Metastatic Liver Carcinoma in the Adrenal Gland (tissue), 2 donors: ENCODE measurements around a stretch of chr18.

GRCh38 chr18:58650033-58650469 is 21.2 kb upstream of the ALPK2 start:
- PRO-cap, 2 experiments = no peak in any of the 2 experiments

DNA sequence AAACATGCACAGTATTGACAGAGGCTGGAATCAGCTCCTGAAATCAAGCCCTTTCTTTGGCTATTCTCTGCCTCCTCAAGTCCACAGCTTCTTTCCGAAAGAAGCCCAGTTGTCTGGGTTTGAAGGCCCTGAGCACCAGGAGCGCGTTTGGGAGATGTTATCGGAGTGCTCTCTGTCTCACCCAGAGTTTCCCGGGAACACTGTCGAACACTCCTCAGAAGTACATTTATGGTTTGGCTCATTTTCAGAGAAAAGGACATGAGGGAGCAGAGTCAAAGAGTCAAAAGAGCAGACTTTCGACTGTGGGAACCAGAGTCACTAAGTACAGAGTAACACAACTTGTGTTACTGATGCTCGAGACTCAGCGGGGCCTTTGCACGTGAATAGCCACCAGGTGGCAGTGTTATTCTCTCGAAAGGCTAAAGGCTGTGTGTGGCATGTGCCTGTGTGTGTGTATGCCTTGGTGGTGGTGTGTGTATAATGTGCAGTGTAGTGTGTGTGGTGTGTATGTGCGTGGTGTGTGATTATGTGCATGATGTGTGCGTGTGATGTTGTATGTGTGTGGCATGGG is 83.2 kb upstream of the ZNF532 start:
- PRO-cap, 2 experiments = no peak in any of the 2 experiments

- PRO-cap, 2 experiments = no peak in any of the 2 experiments
Observed at GRCh38 chr18:58966225-58966704, 101.6 kb downstream of the ZNF532 start.

GRCh38 chr18:59881652-59882846 is 17.7 kb upstream of the PMAIP1 start:
- PRO-cap, 2 experiments = no peak in any of the 2 experiments

DNA sequence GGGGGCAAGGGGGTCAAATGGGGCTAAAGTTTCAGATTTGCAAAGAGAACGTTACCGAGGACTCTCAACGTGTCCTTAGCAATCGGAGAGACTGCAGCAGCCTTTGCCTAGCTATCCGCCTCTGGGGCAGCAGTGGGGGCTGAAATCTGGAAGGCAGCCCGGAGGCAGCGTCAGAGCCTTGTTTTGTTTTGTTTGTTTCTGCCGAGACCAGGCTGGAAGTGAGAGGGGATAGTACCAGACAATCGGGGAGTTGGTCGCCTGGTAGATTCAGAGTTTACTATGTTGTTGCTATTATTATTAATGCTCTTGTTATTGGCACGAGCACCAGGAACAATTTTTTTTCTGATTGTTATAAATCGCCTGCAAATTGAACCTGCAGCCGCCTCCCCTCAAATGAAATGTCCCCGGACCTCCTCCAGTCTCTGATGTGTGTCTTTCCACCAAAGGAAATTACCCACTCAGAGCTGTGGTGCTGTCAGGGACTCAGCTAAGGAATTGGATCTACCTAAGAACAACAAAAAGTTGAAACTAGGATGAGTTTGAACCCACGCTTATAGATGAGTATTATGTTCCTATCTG is 1.4 kb downstream of the CDH20 start:
- PRO-cap, 2 experiments = no peak in any of the 2 experiments

DNA sequence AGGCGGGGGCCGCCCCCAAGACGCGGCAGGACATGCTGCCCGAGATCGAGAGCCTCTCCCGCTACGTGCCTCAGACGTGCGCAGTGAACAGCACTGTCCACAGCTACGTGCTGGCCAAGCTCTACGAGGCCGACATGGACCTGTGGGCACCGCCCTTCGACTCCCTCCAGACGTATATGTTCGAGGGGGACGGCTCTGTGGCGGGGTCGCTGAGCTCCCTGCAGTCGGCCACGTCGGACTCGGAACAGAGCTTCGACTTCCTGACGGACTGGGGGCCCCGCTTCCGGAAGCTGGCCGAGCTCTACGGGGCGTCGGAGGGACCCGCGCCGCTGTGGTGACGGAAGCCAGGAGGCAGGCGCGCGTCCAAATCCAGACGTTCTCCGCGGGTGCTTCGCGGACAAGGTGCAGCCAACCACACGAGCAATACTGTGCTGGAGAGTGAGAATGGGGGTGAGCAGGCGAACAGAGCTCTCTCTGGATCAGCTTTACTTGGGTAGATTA is 221.2 kb downstream of the CDH20 start:
- PRO-cap, 2 experiments = no peak in any of the 2 experiments

DNA sequence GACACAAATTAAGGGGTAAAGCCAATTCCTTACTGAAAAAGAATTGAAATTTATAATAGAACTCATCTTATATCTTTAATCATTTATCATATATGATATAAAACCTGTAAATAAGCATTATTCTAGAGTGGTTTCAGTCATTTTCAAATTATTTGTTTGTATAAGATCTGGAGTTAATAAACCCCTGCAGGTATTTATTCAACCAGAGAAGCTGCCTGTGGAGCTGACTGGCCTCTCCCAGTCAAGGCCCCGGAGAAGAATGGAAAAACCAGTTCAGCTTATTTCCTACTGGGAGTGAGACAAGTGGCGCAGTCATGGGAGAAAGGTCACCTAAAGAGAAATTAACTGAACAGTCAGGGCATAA is 241.0 kb downstream of the RNF152 start:
- PRO-cap, 2 experiments = no peak in any of the 2 experiments

GRCh38 chr18:61655767-61656039 is 237.1 kb downstream of the RNF152 start:
- PRO-cap, 2 experiments = no peak in any of the 2 experiments

DNA sequence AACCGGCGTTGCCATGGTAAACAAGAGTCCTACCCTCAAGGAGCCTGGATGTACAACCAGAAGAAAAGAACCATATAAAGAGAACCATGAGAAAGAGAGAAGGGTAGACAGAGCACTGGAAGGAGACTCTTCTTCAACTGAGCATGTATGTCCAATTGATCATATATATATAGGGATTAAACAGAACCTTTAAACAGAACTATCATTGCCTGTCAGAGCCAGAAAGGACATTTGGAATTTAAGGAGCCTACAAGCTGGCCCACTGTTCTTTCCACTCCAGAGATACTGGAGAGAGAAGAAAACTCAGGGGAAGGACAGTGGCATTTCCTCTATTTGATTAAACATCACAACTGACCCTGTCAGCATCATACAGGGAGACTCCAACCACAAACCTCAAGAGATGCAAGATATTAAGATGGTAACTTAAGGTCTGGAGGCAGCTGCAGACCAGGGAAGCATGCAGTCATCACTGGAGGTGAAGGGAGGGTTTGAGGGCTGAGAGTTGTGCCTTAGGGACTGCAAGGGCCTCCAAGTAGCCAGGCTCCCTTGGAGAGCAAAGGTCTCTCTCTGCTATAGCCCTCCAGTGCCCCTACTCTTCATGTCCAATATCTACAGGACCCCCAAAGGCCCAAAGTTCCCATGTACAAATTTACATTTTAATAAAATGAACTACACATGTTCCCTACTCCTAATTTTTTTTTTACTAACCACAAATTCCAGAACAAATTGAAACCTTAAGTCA is 67.5 kb downstream of the RNF152 start:
- PRO-cap, 2 experiments = no peak in any of the 2 experiments

GRCh38 chr18:62017856-62018585 is 125.2 kb upstream of the RNF152 start:
- PRO-cap, 2 experiments = no peak in any of the 2 experiments

- PRO-cap, 2 experiments = no peak in any of the 2 experiments
Observed at GRCh38 chr18:62045393-62046059, 141.3 kb downstream of the PIGN start.

- PRO-cap, 2 experiments = no peak in any of the 2 experiments
Observed at GRCh38 chr18:62368662-62369386, 43.7 kb downstream of the TNFRSF11A start.

DNA sequence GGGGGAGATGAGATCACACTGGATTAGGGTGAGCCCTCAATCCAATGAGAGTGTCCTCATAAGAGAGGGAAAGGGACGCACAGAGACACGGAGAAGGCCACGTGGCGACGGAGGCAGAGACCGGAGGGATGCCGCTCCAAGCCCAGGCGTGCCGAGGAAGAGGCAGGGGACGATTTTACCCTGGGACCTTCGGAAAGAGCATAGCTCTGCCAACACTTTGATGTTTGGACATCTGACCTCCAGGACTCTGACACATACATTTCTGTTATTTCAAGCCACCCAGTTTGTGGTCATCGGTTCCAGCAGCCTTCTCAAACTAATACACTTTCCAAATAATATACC is 84.4 kb upstream of the ZCCHC2 start:
- PRO-cap, 2 experiments = peak in 1 of 2 experiments; most common minus-strand start position 153 of the sequence (in 1)

DNA sequence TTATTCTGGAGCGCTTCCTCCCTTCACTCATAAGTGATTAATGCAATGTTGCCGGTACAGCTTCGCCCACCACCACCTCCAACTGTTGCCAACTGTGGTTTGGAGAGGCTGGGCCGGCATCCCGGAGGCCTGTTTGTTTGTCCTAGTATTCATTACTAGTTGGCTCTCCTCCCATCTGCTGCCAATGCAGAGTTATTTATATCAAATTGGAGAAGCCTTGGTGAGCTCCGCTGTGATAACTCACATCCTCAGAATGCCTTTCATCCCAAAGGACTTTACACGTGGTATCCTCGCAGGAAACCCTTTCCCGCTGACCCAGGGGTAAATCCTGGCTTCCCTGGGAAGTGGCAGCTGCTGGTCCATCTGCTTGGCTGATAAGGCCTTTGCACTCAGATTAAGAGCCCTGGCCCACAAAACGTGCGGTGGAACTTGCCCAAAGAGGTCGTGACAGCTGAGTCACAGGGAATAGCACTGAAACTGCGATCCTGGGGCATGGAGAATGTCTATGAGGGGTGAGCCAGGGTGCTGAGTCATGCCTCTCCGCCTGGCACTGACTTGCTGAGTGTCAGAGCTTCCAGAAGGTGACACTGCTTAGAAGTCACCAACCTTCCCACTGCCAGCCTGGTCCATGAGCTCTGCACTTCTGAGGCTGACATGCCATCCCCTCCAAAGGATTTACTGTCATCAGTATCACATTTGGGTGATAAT is 71.9 kb upstream of the ZCCHC2 start:
- PRO-cap, 2 experiments = no peak in any of the 2 experiments

- PRO-cap, 2 experiments = peak in 2 of 2 experiments; most common plus-strand start chr18:62526579 (in 2); most common minus-strand start chr18:62526169 (in 2)
Observed at GRCh38 chr18:62526008-62527150, 3.6 kb downstream of the ZCCHC2 start.

DNA sequence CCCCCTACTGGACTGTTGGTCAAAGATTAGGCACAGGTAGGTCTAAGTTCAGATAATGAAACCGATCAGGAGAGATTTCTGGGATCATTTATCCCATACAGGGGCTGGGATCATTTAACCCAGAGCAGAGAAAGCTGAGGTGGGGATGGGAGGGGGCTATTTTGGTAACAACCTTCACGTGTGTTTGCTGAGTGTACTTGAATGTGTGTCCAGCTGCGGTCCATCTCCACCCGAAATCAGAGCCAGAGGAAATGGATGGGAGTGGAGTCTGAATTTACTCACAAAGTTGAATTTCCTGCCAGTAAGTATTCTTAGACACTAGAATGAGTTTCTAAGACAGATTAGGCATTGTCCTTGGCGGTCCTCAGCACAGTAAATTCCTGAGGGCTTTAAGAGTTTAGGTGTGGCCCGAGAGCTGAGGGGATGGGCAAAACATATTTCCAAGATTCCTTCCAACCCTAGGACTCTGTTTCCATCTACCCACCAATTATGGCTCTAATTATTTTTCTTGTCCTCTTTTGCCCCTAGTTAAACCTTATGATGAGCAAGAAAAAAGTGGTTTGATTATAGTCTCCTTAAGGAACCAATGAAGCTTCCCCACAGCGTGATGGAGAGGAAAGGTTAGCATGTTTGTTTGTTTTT is 90.4 kb upstream of the PHLPP1 start:
- PRO-cap, 2 experiments = no peak in any of the 2 experiments

GRCh38 chr18:62736905-62738169 is 22.0 kb downstream of the PHLPP1 start:
- PRO-cap, 2 experiments = no peak in any of the 2 experiments

DNA sequence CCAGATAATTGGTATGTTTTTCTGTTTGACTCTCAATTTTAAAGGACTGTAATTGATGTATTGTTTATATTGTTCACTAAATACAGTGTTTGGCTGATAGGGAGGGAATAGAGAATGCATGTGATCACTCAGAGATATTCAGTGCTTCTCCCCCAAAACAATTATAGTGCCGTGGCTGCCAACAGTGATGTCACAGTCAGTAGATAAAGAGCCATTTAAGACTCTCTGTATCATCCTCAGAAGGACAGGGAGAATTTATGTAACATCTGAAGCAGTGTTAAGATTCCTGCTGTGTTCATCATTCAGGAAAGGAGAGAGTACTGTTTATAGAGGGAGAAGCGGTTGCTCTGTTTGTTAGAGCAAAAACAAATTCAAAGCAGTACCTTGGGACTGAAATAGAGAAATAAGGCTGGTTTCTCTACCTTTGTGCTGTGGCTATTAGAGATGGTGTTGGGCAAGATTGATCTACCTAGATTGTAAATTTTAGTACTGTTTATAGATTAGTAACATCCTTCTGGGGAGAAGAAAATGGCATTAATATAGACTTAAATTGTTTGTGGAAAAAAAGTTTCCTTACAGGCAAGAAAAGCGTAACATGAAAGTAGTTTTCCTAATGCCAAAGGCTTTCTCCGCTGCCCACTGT is 69.8 kb downstream of the PHLPP1 start:
- PRO-cap, 2 experiments = no peak in any of the 2 experiments

DNA sequence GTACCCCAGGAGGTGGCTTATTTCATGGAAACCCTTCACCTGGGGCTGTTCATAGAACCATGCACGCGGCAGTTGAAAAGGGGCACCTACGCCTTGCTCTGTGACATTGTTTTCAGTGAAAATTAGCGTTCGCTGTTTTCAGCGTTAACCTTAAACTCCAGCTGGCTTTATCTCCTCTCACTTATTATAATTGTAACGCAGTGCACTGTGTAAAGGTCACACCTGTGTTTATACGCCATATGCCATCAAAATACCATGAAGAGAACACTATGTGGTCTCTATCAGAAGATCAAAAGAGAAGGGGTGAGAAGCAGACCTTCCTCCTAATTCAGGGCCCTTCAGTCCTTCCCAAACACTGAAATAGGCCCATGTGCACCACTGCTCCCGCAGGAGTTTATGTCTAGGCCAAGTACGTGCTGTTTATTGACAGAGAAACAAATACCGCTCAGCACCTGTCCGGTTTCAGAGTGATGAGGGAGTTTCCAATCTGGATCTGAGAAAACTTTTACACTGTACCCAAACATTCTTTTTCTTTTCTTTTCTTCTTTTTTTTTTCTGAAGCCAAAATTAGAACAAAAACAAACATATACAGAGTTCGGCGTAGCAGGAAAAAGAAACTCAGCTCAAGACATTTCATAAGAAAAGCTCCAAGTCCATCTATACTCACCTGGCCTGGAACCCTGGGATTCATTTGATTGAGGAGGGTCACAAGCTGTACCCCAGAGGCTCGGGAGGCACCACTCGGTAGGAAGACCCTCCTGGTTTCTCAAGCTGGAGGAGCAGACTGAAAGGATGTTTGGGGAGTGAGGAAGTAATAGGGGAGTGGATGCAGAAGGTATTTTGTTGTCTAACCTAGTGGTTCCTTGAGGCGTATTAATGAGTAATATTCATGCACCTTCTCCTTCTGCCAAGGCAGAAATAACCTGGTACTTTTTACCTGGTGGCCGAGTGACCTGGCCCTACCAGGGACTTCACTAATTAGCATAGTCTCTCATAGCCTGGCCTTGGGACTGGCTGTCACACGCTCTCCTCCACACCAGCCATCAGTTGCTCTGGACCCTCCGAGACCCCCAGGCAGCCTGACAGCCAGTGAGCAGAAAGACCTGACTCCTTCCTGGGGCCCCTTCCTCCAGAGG is 161.8 kb downstream of the BCL2 start:
- PRO-cap, 2 experiments = no peak in any of the 2 experiments

GRCh38 chr18:63178200-63179062 is 141.1 kb downstream of the BCL2 start:
- PRO-cap, 2 experiments = no peak in any of the 2 experiments